GM12892 (cell line): ENCODE data around the gene SCN3B.

GRCh38 chr11:121827145-121827345 lies 289.0 kb downstream of the BLID start:
- RRBS = no CpG with 5 or more reads among the region's 1 CpG

DNA sequence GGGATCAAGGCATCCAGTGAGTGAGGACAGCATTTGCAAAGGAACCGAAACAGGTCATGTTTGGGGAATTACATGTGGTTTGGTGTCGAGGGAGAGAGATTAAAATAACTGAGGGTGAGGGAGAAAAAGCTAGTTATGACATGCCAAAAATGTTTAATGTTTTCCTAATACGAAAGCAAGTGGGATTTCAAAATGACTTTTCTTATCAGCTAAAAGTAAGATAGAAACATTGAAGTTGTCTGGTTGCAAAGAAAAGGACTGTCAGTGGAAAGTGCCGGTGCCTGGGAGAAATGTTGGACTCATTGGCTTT lies 157.0 kb downstream of the BLID start:
- RRBS = no CpG with 5 or more reads among the region's 4 CpGs

- RRBS = no CpG with 5 or more reads among the region's 2 CpGs
Observed at GRCh38 chr11:121959484-121959796, 156.6 kb downstream of the BLID start.

- RRBS = no CpG with 5 or more reads among the region's 4 CpGs
Observed at GRCh38 chr11:121961139-121962000, 154.6 kb downstream of the BLID start.

DNA sequence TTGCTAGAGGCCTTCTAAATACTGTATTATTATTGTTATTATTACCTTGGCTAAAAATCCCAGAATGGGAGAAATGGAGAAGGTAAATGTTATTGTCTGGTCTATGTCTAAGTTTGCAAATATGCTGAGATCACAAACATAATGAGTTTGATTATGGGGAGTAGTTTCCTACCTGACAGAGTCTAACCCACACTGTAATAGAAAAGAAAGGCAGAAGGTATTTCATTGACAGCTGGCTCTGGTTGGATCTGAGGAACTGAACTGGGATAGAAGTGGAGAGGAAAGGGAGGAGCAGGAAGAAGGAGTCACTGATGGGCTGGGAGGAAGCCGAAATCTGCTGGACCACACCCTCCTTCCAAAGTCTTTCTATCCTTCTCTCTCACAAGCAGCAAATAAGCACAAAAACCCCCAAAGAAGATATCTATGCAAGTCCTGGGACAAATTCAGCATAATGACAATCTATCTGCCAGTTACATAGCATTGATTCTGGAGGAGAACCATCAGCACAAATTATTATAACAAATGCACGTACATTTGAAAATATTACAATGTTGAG lies 11.7 kb downstream of the BLID start:
- RRBS = no CpG with 5 or more reads among the region's 2 CpGs

DNA sequence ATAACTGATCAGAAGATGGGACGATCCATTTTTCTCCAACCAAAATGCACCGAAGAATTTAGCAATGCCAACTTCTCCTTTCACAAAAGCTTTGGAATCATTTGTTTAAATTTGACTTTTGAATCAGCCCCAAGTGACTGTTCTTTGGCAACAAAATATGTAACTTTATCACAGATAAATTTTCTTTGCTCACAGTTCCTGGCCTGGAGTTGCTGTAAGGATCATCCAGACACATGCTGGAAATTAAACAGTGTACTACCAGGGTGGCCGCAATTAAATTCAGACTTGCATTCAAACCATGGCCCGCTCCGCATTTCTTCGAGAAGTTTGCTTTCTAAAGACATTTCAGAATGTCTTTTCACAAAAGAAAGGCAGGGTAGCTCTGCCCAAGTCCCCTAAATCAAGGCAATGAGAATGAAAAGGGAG lies 189.4 kb upstream of the BLID start:
- RRBS = no CpG with 5 or more reads among the region's 6 CpGs

- RRBS = no CpG with 5 or more reads among the region's 5 CpGs
Observed at GRCh38 chr11:122393139-122393740, 262.3 kb upstream of the UBASH3B start.

DNA sequence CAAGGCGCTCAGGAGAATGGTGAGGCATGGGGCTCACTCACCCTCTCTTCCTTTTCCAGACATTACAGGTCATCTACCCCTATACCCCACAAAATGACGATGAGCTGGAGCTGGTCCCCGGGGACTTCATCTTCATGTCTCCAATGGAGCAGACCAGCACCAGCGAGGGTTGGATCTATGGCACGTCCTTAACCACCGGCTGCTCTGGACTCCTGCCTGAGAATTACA lies 49.3 kb upstream of the CRTAM start:
- RRBS = 91% methylated on average over 4 of the region's 6 CpGs

GRCh38 chr11:122852089-122852463 lies 13.8 kb downstream of the CRTAM start:
- RRBS = no CpG with 5 or more reads among the region's 6 CpGs

DNA sequence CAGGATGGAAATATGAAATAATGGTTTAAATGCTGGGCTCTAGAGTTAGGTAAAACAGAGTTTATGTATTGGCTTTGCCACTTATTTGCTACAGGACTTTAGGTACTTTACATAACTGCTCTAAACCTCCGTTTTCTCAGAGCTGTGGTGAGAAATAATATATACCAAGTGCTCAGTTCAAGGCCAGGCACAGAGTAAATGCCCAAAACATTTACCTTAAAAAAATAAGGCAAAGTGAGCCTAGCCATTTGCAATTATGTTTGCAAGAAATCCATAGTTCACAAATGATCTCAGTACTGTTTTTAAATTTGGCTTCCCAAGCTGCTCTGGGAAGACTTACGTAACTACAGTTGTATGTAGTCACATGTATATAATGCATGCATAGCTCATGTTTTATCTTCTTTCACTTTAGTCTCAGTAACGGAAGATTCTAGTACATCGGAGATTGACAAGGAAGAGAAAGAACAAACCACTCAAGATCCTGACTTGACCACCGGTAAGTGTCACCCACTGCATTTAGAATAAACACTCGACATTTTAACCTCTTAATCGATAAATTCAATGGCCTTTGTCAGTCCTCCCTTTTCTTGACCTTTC lies 18.2 kb upstream of the JHY start:
- RRBS = no CpG with 5 or more reads among the region's 7 CpGs

DNA sequence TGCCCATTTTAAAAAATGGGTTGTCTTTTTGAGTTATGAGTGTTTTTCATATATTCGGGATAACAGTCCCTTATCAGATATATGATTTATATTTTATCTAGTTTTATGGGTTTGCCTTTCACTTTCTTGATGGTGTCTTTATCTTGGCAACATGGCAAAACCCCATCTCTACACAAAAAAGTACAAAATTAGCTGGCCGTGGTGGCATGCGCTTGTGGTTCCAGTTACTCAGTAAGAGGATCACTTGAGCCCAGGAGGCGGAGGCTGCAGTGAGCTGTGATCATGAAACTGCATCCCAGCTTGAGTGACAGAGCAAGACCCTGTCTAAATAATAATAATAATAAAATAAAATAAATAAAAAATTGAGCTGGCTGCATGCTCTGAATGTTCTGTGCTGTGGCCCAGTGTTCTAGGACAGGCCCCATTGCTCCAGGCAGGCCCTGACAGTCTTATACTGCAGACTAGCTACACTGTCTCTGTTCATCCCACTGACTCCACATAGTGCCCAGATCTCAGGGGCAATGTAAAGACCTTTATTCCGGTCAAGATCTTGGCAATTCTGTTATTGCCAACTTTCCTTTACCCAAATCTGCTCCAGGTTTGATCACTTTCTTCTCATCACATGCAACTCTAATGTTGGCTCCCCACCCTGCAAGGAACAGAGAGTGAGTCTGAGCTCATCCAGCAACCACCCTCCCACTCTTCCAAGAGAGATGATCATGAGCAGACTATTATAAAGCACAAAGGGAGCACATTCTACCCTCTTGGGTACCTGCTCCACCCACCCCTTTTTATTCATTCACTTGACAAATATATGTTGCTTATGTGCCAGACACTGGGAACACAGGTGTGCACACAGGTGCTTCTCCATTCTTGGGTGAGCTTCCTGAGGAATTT lies 8.8 kb downstream of the HSPA8 start:
- RRBS = no CpG with 5 or more reads among the region's 5 CpGs

- RRBS = no CpG with 5 or more reads among the region's 6 CpGs
Observed at GRCh38 chr11:123055107-123055849, 6.7 kb downstream of the HSPA8 start.

GRCh38 chr11:123059811-123060134 lies 2.2 kb downstream of the HSPA8 start:
- RRBS = no CpG with 5 or more reads among the region's 7 CpGs

DNA sequence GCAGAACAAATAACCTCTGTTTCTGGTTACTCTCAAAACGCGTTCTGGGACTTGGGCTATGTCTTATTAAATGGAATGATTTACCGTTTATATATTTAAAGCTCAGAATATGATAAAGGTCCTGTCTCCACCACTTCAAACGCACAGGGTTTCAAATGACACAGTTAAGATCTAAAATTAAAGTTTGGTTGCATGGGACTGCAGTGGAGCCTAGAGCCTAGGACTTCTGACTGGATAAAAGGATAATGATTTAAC lies 2.4 kb upstream of the HSPA8 start:
- RRBS = no CpG with 5 or more reads among the region's 4 CpGs

- RRBS = no CpG with 5 or more reads among the region's 18 CpGs
Observed at GRCh38 chr11:123145240-123145806, 49.7 kb downstream of the CLMP start.

DNA sequence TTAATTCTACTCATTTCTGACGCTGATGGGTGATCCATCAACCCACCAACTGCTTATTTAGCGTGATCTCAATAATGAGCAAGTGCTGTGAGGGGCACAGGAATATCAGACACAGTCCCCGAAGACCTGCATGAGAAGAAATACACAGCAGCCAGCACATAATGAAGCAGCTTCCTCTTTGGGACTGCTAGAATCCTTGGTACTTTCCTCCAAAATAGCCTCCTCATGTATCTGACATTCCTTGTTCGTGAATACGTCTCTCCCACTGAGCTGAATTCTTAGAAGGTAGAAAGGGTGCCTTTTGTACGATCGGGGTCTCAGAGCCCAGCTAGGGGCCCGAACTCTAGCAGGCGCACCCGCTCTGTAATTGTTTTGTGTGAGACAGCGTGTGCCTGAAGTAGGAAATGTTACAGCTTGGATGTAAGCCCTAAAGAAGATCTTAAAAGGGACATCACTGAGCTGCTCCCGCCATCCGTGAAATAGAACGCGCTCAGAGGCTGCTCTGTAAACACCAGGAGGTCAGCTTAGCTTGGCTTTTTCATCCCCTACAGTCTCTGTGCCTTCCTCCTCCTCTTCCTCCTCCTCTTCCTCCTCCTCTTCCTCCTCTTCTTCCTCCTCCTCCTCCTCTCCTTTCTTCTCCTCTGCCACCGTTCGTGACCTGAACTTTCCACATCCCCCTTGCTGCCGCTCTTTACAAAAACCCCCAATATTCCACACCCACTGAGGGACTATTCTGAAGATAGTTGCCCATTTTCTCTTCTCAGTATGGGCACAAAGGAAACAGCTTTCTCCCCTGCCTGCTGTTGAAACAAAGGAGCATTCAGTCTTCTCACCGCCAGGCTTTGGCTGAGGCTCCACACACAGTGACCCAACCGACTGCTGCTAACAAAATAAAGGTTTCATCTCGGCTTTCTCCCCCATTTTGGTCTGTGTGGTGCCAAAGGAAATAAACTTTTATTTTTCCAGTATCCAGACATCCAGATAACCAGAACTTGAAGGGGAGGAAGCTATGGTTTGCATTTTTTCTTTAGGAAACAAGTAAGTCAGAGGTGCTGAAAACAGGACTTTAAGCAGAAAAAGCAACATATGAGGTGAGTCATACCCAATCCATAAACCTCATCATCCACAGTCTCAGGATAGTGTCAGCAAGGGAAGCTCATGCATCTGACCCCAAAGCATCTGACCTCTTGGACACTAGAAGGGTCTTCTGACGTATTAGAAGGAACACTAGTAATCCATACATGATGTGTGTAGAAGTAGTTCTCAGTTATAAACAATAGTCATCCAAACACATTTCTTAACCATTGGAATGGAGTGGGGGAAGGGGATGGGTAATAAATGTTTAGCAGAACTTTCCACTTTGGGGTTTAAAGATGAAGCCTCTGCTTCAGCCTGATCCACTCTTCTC lies 6.7 kb downstream of the CLMP start:
- RRBS = no CpG with 5 or more reads among the region's 22 CpGs

DNA sequence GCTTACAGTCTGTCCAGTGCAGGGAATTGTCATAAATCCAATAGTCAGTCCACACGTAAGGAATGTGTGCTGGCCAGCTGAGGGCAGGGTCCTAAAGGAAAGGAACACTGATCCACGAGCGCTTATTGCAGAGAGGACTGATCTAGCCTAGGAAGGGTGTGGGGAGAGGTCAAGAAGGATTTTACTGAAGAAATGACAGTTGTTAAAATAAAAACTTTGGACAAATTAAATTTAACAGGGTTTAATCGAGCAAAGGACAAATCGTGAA lies 109.9 kb upstream of the GRAMD1B start:
- RRBS = no CpG with 5 or more reads among the region's 5 CpGs

GRCh38 chr11:123358072-123358944 lies 71.8 kb upstream of the GRAMD1B start:
- RRBS = no CpG with 5 or more reads among the region's 58 CpGs

DNA sequence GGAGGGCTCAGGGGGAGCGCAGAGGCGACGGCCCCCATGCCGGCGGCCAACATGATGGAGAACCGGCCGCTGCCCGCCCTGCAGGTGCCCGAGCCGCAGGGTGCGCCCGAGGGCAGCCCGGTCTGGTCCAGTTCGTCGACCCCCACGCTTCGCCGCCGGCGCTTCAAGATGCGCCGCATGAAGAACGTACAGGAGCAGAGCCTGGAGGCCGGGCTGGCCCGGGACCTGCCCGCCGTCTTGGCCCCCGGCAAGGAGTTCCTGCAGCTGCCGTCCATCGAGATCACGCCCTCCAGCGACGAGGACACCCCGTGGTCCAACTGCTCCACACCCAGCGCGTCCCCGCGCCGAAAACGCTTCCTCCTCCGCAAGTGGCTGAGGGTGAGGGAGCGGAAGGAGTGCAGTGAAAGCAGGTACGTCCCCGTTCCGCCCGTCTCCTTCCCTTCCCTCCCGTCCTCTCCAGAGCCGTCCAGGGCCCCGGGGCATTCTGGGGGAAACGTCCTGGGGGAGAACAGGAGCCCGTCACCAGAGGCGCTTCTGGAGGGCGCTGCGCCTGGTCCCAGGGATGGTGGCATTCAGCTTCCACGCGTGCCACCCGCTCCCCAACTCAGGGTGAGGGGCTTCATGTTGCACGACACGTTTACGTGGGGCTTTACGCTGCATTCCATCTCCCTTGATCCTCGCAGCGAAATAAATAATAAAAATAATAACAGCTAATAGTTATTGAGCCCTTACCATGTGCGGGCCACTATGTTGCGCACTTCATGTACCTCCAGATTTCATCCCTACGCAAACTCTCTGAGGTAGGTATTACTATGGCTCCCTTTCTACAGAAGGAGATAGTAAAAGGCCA lies 913 bp downstream of the GRAMD1B start:
- RRBS = 3% methylated on average over 13 of the region's 66 CpGs

GRCh38 chr11:123653766-123655235 lies at the start of gene SCN3B:
Gene SCN3B, minus strand, starts transcription at chr11:123654624.
- RRBS = 13% methylated on average over 21 of the region's 111 CpGs